ENCODE data around the genes TMEM62, MAP1A, DUOXA1 and SLC28A2.

DNA sequence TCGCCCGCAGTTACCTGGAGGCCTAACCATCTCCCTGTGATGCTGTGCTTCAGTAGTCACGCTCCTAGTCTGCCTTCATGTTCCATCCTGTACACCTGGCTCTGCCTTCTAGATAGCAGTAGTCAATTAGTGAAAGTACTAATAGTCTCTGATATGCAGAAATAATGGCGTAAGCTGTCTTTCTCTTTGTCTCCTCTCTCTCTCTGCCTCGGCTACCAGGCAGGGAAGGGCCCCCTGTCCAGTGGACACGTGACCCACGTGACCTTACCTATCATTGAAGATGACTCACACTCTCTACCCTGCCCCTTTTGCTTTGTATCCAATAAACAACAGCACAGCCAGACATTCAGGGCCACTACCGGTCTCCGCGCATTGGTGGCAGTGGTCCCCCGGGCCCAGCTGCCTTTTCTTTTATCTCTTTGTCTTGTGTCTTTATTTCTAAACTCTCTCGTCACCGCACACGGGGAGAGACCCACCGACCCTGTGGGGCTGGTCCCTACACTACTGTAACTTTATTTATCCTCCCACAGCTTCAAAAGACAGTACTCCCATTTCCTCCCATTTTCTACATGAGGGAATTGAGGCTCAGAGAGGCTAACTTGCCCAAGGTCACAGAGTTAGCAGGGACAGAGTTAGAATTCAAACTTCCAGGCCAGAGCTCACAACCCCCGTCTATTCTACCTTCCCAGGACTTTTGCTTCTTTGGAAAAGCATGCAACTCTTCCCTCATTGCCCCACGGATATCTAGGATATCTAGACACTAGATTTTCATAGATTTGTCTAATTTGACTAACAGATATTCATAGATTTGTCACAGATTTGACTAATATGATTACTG, 2.5 kb downstream of the PLA2G4D start:
- PRO-cap: no peak

DNA sequence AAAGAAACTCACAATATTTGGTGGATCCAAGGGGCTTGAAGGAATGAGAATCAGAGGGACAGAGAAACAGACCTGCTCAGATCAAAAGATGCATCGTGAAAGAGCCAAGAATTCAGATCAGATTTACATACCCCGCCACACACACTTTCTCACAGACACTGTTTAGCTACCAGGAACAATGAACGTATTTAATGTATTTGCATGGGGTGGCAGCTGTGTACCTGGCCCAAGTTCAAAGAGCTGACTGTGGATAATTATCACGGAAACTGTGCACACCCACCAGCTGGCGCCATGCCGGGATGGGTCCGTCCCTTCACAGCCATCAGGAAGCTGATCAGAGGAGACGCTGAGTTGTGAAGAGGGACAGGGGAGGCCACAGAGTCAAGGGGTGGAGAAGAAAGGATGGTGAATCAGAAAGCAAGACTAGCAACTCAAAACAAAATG, 13.0 kb upstream of the PLA2G4D start:
- PRO-cap: no peak

- PRO-cap: no peak
Measured at GRCh38 chr15:42302336-42302991, 29.2 kb upstream of the TMEM87A start.

DNA sequence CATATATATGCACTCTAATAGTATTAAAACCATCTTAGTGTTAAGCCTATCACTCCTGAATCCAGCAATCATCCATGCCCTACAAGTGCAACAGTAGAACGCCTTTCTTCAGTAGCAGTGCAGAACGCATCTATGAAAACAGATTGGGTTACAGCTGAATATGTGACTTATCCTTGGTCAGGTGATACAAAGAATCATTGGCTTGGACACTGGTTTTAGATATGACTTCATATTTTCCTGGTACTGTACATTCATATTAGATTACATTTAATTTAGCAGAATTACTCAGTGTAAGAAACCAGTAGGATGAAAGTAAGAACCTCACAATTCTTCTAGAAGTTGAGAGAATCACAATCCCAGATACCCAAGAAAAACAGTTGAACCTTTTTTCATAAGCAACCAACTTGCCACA, 43.3 kb downstream of the ZNF106 start:
- PRO-cap: no peak

DNA sequence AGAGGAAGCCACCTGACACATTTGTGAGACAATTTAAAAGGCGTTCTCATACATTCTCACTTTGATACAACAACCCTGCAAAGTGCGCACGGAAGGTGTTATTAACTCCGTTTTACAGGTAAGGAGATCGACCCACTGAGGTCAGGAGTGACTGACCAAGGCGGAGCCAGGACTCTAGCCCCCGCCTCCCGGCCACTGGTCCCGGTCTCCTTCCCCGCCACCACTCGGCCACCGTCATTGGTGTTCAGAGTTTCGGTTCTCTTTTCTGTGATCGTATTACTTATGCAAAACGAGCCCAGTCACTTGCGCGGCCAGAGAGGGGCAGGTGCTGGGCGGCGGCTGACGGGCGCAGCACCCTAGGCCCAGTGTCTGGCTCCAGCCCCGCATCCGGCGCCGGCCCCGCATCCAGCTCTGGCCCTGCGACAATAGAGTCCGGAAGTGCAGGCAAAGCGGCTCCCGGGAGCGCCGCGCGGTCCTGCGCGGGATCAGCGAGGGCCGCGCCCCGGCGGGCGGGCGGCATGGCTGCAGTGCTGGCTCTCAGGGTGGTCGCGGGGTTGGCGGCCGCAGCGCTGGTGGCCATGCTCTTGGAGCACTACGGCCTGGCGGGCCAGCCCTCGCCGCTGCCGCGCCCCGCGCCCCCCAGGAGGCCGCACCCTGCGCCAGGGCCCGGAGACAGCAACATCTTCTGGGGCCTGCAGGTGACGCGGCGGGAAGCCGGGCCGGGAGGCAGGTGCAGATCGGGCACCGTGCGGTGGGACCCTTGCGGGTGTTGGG, at the start of gene TMEM62:
Gene TMEM62 (plus strand): TSS at position 302 of the 774 bp plus-strand sequence.
- PRO-cap: unidirectional peak, plus-strand start at position 302 of the sequence; bidirectional peak, plus-strand start at position 488 of the sequence, minus-strand start at position 424 of the sequence

DNA sequence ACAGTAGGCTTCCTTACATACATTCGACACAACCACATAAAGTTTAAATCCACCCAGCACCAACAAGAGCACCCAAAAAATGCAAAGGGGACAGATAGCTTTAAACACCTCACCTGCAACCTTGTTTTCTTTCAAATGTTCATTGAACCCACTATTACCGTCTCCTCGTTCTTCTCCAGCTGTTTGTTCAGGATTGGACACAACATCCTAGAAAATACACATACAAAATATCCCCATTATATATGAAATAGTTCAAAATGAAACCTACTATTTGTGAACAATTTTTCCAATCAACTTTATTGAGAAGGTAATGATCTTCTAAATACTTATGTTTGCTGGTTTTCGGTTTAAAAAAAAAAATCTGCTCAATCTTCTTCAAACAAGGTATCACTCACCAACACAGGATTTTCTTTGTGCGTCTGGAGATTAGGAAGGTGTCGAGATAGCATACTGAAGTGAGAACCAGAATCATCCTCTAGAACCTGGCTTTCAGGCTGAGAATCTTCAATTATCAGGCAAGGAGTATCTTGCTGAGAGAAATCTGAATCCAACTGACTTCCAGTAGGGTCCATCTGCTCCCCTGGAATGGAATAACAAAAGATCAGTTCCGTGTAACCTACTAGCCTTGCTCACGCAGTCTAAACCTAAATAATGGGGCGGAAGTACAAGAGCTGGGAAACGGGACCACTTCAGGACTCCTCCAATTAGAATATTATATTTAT, 906 bp downstream of the TP53BP1 start:
- PRO-cap: no peak

GRCh38 chr15:43516668-43517726, at the start of gene MAP1A:
TSS of gene MAP1A (plus strand) at chr15:43517608.
- PRO-cap: no peak

GRCh38 chr15:43518270-43518917, 986 bp downstream of the MAP1A start:
- PRO-cap: no peak

- PRO-cap: no peak
Measured at GRCh38 chr15:43525176-43526394, 8.2 kb downstream of the MAP1A start.

DNA sequence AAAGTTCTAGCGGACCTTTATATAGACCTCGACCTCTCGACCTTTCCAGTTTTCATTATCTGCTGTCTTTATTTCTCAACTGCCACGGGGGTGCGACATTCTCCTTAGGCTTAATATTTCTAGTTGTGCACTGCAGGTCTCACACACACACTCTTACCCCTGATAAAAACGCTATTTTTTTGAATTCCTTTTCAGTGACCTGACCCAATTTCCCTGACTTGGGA, 5.6 kb upstream of the CKMT1A start:
- PRO-cap: no peak

- PRO-cap: no peak
Measured at GRCh38 chr15:44193823-44194932, 893 bp downstream of the FRMD5 start.

GRCh38 chr15:44565117-44565996, 28.4 kb downstream of the EIF3J start:
- PRO-cap: no peak

DNA sequence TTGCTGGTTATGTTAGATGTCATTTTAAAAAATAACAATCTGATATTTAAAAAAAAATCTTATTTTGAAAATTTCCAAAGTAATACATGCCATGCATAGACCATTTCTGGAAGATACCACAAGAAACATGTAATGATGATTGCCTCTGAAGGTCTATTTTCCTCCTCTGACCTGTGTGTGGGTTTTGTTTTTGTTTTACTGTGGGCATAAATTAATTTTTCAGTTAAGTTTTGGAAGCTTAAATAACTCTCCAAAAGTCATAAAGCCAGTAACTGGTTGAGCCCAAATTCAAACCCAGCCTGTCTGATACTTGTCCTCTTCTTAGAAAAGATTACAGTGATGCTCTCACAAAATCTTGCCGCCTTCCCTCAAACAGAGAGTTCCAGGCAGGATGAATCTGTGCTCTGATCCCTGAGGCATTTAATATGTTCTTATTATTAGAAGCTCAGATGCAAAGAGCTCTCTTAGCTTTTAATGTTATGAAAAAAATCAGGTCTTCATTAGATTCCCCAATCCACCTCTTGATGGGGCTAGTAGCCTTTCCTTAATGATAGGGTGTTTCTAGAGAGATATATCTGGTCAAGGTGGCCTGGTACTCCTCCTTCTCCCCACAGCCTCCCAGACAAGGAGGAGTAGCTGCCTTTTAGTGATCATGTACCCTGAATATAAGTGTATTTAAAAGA, 2.1 kb downstream of the B2M start:
- PRO-cap: no peak

DNA sequence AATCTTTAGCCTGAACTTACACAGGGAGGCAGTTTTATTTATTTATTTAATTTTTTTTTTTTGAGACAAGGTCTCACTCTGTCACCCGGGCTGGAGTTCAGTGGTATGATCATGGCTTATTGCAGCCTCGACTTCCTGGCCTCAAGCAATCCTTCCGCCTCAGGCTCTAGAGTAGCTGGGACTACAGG, 8.5 kb downstream of the B2M start:
- PRO-cap: no peak

GRCh38 chr15:44727367-44727872, 8.9 kb upstream of the TRIM69 start:
- PRO-cap: no peak

DNA sequence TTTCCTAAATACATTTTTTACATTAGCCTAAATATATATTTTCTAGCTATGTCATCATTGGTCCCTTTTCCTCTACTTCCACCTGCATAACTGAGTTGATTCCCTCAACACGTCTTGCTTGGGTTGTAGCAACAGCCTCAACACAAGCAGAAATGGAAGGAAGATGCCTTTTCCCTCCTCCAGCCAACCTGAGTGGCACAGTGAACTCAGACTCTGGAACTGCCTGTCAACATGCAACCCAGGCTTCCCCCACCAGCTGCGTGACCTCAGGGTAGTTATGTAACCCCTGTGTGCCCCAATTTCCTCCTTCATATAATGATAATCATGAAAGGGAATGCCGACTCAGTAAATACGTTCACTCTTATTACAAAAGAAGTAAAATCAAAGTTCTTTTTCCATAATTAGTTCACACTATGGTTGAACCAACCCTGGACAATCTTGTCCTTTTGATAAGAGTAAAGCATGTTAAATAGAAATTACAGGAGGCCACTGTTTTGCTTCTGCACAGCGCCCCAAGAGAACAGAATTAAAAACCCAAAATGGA, 101.7 kb upstream of the TERB2 start:
- PRO-cap: no peak

GRCh38 chr15:45025429-45026081, 2.6 kb downstream of the SORD start:
- PRO-cap: no peak

DNA sequence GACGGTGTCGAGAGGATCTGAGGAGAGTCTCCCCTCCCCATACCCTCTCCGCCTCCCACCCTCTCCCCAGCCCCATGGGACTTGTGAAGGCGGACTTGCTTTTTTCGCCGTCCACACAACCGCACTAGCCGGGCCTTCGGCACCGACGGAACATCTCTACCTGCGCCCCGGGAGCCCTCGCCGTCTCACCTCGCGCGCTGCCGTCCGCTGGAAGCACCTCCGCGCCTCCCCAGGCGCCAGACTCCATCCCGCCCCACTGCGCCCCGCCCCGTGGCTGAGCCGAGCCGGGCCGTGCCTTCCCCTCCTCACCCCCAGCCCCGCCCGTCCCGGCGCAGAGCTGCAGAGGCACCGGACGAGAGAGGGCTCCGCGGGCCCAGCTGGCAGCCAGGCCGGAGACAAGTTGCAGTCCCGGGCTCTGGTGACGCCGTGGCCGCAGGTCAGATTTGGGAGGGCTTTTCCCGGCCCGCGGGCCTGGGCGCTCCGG, at the start of gene DUOXA1:
Gene DUOXA1 (minus strand): TSS at position 217 of the 484 bp plus-strand sequence.
- PRO-cap: unidirectional peak, minus-strand start at position 260 of the sequence

GRCh38 chr15:45199020-45199519, 11.3 kb upstream of the SHF start:
- PRO-cap: no peak

GRCh38 chr15:45251873-45252308, at the start of gene SLC28A2:
TSS of gene SLC28A2 (plus strand) at chr15:45252234.
- PRO-cap: no peak

Data from mesenteric fat pad (tissue), 1 donor.